T47D (cell line): ENCODE results near the genes CSNK1A1 and ARSI.

DNA sequence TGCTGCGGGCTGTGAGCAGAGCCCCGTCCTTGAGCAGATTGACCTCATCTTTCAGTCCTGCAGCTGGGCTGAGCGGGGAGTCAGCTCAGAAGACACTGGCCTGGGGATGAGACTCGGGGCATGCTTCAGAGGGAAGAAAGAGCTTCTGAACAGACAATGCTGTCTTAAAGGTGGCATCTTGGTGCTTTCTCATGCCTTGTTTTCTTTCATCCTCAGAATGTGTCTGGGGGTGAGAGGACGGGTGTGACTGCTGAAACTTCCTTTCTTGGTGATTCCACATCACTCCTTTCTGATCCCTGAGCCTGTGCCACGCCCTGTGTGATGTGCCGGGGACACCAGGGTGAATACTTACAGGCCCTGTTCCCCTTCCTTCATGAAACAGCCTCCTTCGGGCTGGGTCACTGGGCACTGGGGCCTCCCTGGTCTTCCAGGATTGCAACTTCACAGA lies 43.9 kb upstream of the IL17B start:
- RRBS: no CpG with 5 or more reads among the region's 8 CpGs

- RRBS: no CpG with 5 or more reads among the region's 5 CpGs
Measured at GRCh38 chr5:149496084-149497359, 54.7 kb downstream of the CSNK1A1 start.

DNA sequence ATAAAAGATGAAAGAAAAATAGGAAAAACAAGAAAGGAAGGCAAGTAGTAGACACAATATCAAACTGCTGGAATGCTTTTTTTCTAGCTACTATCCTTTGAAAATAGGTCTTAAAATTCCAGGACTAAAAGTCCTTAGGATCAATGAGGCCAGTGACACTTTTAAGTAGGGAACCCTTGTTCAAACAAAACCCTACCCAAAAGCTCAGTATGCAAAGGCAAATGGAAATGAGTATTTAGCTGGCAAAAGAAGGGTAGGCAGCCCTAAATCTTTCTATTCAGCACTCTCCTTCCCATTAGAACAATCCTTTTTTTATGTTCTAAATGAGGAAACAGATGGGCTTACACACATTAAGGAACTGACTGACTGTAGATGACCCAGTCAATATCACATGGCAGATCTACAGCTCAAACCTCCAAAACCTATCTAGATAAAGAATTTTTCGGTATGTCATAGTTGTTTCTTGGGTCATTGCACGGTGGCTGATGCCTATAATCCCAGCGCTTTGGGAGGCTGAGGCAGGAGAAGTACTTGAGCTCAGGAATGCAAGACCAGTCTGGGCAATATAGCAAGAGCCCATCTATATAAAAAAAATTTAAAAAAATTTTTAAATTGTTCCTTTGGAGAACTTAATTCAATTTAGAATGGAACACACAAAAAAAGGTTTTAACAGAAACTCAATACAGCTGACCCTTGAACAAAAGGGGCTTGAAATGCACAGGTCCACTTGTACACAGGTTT lies 7.2 kb downstream of the CSNK1A1 start:
- RRBS: no CpG with 5 or more reads among the region's 3 CpGs

- RRBS: under 1% methylated on average over 25 of the region's 59 CpGs
Measured at GRCh38 chr5:149551260-149552065, at the start of gene CSNK1A1. TSS of gene CSNK1A1 (minus strand) at chr5:149551439.

DNA sequence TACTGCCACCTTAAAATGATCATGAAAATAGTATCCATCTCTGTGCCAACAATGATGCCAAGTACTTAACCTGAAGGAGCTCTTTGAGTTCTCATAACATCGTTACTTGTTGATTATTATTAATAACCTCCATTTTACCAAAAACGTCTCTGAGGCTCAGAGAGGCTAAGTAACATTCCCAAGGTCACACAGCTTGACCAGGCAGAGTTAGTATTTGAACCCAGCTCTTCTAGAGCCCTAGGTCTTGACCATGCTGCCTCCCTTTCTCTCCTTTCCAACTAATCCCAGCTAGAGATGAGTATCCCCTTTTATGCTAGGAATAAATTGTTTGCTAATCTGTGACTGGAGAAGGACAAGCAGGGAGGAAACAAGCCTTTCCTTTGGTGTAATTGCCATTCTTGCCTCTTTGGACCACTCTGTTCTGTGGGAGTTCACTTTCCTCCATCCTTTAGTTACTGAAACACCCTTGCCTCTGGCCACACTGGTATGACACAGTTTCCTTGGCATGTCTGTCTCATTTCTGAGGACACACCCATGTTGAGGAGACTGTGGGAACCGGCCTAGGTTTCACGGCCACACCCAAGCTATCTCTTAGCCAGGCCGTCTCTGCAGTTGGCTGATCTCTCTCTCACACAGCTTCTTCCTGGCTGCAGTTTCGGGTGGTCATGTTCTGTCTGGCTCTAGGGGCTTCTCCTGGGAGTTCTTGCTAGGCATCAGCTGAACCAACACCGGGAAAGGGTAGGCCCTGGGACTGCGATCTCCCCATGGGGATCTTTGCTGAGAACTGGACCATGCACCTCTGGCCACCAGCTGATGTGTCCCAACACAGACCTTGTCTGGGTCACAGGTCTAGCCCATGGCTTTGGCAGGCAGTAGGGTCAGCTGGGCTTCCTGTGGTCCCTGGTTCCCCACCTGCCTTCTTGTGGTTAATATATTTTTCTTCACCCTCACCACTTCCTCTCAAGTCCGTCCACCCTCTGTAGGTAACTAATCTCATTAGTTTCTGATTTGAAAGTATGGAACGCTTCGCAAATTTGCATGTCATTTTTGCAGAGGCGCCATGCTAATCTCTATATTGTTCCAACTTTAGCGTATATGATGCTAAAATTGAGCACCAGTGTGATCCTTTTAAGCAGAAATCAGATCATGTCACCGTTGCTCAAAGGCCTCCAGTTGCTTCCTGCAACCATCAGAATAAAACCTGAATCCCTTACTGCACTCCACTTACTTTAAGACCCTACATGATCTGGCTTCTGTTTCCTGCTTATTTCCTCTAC lies 24.8 kb downstream of the ARHGEF37 start:
- RRBS: no CpG with 5 or more reads among the region's 14 CpGs

GRCh38 chr5:149623817-149624319 lies 42.6 kb downstream of the ARHGEF37 start:
- RRBS: no CpG with 5 or more reads among the region's 6 CpGs

DNA sequence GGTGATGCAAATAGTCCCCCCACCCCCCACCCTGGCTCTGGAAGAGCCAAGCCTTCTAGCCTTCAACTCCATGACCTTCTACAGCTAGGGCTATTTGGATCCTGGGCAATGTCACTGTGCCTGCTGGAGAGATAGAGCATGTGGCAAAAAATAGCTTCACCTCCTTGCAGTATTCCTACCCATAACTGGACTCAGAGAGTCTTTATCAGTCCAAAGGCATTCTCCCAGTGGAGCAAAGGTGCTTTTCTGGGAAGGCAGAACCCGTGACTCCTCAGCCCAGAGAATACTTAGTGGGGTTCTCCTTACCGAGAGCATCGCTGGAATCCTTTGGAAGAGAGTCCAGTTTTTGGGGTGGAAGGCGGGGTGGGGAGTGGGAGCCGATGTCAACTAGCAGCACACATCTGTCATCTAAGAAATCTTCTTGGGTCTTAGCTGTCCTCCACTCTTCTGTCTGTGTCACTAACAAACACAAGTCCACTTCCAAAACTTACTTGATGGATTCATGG lies 48.8 kb upstream of the PPARGC1B start:
- RRBS: no CpG with 5 or more reads among the region's 5 CpGs

GRCh38 chr5:149733001-149733769 lies 3.1 kb downstream of the PPARGC1B start:
- RRBS: no CpG with 5 or more reads among the region's 4 CpGs

GRCh38 chr5:149771641-149772000 lies 41.5 kb downstream of the PPARGC1B start:
- RRBS: no CpG with 5 or more reads among the region's 3 CpGs

GRCh38 chr5:149895882-149896314 lies 48.7 kb downstream of the PDE6A start:
- RRBS: no CpG with 5 or more reads among the region's 3 CpGs

DNA sequence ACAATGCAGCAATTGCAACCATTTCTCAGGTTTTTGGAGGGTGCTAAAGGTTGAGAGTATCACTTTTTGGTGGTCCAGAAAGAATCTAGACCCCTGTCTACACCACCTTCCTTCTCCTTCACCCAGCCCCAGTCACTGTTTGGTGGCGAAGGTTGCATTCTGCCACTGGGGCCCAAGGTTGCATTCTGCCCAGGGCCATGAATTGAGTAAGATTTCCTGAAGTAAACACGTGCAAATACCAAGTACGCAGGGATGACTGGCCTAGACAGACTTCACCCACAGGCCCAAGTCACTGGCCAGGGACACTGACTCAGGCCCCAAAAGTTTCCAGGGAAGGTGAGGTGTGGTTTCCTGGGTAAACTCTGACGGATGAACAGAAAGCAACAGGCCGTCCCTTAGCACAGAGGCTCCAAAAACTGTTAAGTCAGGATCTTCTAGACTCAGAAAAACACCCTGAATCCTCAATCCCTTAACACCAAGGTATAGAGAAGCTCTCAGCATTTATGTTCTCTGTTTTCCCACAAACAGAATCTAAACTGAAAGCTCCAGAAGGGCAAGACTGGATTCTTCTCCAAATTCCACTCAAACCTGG lies 5.6 kb downstream of the PDE6A start:
- RRBS: no CpG with 5 or more reads among the region's 5 CpGs

DNA sequence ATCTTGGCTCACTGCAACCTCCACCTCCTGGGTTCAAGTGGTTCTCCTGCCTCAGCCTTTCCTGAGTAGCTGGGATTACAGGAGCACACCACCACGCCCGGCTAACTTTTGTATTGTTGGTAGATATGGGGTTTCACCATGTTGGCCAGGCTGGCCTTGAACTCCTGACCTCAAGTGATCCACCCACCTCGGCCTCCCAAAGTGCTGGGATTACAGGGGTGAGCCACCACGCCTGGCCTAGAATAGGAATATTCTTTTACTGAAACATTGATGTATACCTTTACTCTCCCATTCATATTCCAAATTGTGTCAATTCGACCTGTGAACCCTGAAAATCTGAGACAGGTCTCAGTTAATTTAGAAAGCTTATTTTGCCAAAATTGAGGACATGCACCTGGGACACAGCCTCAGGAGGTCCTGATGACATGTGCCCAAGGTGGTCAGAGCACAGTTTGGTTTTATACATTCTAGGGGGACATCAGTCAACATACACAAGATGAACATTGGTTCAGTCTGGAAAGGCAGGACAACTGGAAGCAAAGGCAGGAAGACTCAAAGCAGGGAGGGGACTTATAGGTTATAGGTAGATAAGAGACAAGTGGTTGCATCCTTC lies 27.2 kb downstream of the HMGXB3 start:
- RRBS: no CpG with 5 or more reads among the region's 5 CpGs

GRCh38 chr5:150036378-150036915 lies 35.9 kb downstream of the HMGXB3 start:
- RRBS: no CpG with 5 or more reads among the region's 9 CpGs

GRCh38 chr5:150058631-150059089 lies 27.7 kb downstream of the CSF1R start:
- RRBS: no CpG with 5 or more reads among the region's 3 CpGs

- RRBS: no CpG with 5 or more reads among the region's 11 CpGs
Measured at GRCh38 chr5:150146716-150147193, 8.9 kb downstream of the PDGFRB start.

GRCh38 chr5:150173671-150174148 lies 7.1 kb downstream of the CDX1 start:
- RRBS: no CpG with 5 or more reads among the region's 3 CpGs

- RRBS: 66% methylated on average over 39 of the region's 95 CpGs
Measured at GRCh38 chr5:150302083-150303404, at the start of gene ARSI. TSS of gene ARSI (minus strand) at chr5:150302905.

DNA sequence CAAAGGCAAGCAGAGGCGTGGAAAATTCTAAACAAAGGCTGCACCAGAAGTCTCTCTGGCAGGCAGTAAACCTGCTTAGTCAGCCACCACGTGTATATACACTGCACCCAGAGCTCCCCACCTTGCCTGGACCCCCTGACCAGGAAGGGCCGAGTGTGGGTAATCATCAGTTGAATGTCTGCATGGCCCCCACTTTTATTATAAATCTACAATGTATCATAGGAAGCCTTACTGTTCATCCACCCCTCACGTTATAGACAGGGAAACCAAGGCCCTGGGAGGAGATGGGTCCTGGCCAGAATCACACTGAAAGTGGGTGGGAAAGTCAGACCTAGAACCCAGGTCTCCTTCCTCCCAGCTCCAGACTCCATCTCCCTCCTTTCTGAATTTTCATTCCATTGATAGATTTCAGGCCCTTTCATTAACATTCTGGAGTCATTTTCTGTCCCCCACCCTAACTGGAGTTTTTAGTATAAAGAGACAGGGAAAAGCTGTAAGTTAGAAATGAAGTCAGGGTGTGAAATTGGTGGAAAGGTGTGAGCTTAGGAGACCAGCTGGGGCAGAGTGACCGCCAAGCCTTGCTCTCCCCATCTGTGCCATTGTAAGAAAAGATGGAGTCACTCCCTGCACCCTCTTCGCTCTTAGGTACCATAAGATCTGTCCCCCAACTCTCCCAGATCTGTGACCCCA lies 17.0 kb downstream of the CD74 start:
- RRBS: no CpG with 5 or more reads among the region's 6 CpGs

DNA sequence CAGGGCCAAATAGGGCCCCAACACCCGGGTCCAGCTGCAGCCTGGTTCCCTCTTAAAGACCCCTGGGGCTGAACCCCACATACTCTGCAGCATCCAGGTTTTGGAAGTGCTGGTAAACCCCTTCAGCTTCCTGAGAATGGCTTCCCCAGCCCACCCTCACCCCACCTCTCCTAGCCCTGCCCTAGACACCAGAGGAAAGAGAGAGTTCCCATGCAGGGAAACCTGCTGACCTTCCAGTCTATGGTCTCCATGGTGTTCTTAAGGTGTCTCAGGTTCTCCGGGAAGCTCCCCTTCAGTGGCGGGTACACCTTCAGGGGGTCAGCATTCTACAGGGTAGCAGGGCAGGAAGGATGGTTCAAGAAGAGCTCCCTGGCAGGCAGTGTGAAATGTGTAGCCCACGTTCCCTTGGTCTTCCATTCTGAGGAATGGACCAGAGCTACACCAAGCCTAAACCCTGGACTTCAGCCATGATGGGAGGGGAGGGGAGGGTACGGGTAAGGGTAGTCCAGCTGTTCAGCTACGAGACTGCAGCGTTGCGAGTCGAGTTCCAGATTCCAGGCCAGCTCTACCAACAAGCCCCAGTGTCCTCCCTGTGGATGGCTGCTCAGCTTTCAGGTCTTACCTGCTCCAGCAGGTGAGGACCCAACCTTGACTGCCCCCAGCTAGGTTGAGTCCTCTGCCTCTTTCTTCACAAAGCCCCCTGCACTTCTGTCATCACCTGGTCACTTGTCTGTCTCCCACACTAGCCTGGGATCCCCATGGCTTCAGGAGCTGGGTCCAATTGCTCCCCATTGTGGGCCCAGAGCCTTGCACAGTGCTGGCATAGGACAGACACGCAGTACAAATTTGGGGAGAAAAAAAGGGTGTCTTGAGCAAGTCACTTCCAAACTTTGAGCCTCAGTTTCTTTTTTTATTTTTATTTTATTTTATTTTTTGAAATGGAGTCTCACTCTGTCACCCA lies 7.6 kb downstream of the CD74 start:
- RRBS: no CpG with 5 or more reads among the region's 10 CpGs

DNA sequence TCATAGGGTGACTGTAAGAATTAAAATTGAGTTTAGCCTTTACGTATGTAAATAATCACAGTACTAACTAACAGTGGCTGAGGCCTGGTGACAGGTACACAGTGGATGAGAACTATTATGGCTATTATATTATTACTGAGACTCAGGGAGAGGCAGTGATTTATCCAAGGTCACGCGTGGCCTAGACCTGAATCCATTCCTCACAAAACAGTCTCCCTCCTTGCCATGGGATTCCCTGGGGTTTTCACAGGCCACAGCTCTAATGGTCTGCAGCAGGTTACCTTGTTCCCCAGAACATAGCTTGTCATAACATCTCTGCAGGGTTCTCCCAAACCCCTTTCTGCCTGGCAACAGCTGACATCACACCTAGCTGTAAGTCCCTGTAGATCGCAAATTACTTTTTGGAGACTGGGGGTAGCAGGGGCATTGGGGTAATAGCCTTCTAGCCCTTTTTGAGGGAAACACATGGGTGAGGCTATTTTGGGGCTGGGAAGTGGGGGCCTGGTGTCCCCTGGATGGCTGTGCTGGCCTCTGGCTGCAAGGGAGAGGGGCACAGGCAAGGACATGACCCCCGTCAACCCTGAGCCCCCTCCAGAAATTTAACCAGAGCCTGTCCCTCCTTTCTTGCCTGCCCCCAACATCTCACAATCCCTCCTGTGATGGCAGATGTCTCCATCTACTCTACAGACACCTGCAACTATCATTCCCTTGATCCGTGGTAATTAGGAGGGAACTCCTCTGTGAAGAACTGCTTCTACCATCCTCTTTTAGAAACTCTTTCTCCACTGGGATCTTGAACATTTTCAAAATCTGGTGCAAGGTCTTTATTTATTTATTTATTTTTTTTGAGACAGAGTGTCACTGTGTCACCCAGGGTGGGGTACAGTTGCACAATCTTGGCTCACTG lies 1.3 kb downstream of the CD74 start:
- RRBS: no CpG with 5 or more reads among the region's 6 CpGs